ENCODE measurements around a stretch of chr3.

GRCh38 chr3:64560756-64561125 lies 127.1 kb downstream of the ADAMTS9 start:
- PRO-cap = no peak
- RRBS, 2 experiments = no CpG with 5 or more reads among the region's 2 CpGs

DNA sequence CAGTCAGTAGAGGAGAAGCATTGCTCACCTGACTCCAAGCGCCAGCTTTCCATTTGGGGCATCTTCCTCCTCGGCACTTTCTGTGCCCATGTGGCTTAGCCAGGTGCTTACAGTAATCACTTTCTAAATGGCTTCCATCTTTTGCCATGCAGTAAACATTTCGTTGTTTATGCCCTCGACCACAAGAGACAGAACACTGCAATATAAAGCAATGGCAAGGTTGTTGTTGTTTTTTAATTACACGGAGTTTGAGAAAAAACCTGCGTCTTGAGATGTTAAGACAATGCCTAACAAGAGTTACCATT lies 119.5 kb downstream of the ADAMTS9 start:
- PRO-cap = no peak
- RRBS, 2 experiments = no CpG with 5 or more reads among the region's 6 CpGs

- PRO-cap = no peak
- RRBS, 2 experiments = no CpG with 5 or more reads among the region's 1 CpG
Observed at GRCh38 chr3:64669290-64669624, 18.5 kb downstream of the ADAMTS9 start.

DNA sequence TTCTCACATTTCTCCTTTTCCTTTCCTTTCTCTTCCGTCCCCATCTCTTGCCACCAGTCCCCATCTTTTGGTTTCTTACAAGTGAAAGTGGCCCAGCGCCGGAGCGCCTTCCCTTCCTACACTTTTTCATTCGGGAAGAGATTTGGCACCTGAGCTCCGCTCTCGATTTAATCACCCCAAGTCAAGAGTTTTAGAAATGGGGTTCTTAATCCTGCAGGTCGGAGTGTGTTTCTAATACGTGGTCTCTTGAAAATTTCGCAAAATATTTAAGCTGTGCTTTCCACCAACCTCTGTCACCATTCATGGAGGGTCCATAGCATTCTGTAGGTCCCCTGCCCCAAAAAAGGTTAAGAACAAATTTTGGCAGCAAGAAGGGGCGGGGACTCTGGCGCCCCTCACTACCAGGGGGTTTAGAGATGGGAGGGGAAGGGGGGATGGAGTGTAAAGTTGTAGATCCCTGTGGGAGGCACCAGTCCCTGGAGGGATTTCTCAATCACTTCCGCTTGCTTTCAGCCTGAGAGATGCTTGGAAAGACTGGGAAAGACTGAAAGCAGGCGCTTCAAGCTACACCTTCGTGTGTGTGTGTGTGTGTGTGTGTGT lies 834 bp upstream of the ADAMTS9 start:
- PRO-cap = no peak
- RRBS, 2 experiments = no CpG with 5 or more reads among the region's 15 CpGs

GRCh38 chr3:64928648-64929092 lies 240.9 kb upstream of the ADAMTS9 start:
- PRO-cap = no peak
- RRBS, 2 experiments = no CpG with 5 or more reads among the region's 3 CpGs

GRCh38 chr3:64954835-64955324 lies 267.1 kb upstream of the ADAMTS9 start:
- PRO-cap = no peak
- RRBS, 2 experiments = no CpG with 5 or more reads among the region's 4 CpGs

GRCh38 chr3:65030070-65030998 lies 342.5 kb upstream of the ADAMTS9 start:
- PRO-cap = no peak
- RRBS, 2 experiments = no CpG with 5 or more reads among the region's 8 CpGs

- PRO-cap = no peak
- RRBS, 2 experiments = no CpG with 5 or more reads among the region's 3 CpGs
Observed at GRCh38 chr3:65177734-65178338, 490.0 kb upstream of the ADAMTS9 start.

DNA sequence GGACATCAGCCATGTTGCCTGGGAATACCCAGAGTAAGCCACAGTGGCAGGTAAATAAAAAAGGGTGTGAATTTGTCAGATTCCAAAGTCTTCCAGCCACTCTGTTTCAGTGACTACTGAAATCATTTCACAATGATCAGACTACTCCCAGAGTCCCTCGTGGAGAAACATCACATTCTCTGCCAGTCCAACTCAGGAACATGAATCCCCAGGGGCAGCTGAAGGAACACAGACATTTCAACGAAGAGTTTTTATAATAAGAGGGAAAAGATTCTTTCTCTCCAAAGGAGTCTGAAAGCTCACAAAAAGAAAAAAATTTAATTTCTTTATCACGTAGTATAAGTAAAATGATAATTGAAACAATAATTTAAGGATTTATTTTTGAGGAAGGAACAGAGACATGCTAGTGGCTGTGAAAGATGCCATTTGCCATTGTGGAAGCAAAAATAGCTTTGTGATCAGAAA lies 493.9 kb upstream of the ADAMTS9 start:
- PRO-cap = no peak
- RRBS, 2 experiments = no CpG with 5 or more reads among the region's 3 CpGs

DNA sequence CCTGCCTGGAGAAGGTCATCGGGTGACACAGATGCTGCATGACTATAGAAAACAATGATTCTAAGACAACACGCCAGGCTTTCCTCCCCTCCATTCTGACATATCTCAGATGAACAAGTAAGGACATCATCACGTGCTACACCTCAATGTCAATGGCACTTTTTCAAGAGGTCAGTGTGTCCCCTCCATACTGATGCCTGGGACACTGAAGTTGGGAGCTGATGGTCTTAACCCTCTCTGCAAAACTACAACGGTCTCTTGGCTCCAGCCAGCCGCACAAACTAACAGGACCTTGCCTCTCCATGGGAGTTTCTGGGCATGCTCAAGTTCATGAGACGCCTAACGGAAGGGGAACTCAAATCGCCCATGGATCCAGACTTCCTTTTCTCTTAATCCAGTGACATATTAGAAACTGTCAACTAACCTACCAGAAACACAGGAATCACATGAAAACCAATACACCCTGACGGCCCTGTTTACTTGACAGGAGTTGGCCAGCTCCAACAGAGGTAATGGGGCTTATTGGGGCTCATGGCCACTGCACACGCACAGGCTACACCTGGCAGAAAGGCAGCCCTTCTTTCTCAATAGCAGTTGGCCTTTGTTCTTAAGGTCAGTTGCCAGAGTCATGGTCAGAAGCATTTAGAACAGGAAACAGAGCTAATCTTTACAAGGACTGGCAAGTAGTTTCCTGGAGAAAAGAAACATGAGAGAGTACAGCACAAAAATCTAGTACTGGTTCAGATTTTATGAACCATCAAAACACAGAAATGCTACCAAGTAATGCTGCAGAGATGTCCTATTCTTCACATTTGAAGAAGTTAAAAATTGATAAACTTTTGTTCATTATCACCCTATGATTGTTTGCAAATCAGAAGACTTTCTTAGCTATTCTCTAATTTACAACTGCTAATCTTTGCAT lies 181.9 kb downstream of the MAGI1 start:
- PRO-cap = no peak
- RRBS, 2 experiments = no CpG with 5 or more reads among the region's 10 CpGs

- PRO-cap = no peak
- RRBS, 2 experiments = no CpG with 5 or more reads among the region's 3 CpGs
Observed at GRCh38 chr3:65883518-65884165, 155.1 kb downstream of the MAGI1 start.

GRCh38 chr3:65884166-65884629 lies 154.5 kb downstream of the MAGI1 start:
- PRO-cap = no peak
- RRBS, 2 experiments = no CpG with 5 or more reads among the region's 4 CpGs

DNA sequence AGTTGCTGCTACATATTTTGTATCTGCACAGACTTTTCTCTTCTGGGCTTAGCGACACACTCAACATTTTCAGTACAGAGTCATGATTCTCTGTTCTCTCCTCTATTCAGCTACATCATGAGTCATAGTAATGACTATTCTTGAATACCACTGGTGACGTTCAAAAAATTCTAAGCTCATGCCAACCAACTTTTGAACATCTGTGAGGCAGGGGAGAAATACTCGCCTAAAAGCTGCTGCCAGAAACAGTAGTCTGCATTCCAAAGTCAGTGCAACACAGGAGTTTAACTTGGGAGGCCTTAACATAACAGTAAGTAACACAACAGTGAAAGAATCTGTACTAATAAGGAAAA lies 149.4 kb downstream of the MAGI1 start:
- PRO-cap = bidirectional peak, plus-strand start at position 258 of the sequence, minus-strand start at position 76 of the sequence
- RRBS, 2 experiments = no CpG with 5 or more reads among the region's 3 CpGs

GRCh38 chr3:65977528-65978457 lies 60.9 kb downstream of the MAGI1 start:
- PRO-cap = no peak
- RRBS, 2 experiments = no CpG with 5 or more reads among the region's 10 CpGs

DNA sequence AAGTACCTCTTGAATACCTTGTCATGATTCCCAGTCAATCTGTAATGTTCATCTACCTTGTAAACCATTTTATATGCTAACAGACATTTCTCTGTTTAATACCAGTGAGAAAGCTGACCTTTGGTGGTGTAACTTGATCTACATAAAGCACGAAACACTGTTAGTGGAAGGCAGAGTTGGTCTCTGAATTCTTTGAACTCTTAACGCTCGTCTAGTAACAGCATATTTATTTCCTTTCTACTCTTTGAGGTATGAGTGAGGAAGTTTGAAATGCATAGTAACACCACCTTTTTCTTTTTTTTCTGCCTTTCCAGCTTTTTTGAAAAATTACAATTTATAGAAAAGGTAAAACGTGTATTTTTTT lies 59.6 kb downstream of the SLC25A26 start:
- PRO-cap = no peak
- RRBS, 2 experiments = no CpG with 5 or more reads among the region's 4 CpGs

- PRO-cap = no peak
- RRBS, 2 experiments = no CpG with 5 or more reads among the region's 6 CpGs
Observed at GRCh38 chr3:66425056-66425539, 75.7 kb downstream of the LRIG1 start.

DNA sequence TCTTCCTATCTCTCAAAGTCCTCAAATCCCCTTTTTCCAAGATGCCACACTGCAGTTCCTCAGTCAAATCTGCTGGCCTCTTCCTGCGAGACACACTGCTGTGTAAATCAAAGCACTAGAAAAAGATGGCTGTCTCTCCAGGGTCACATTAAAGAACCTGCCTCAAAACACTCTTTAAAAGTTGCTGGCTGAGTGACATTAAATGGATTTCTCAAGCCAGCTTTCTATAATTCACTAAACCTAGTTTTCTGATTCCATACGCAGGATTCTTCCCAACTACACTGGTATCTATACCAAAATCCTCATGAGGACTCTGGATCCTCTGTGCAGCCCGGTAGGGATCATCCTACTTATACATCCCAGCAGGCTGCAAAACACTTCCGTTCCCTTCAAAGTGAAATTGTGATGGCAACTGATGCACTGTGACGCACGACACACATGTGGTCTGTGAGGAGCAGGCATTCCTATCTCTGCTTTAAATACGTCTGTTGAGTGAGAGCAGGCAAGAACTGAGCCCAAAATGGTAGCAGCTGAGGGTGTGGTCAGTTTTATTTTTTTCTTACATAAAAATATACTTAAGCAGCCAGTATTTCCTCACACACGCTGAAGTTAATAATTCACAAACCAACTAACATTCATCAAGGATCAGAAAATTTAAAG lies 24.2 kb downstream of the LRIG1 start:
- PRO-cap = no peak
- RRBS, 2 experiments = no CpG with 5 or more reads among the region's 8 CpGs

DNA sequence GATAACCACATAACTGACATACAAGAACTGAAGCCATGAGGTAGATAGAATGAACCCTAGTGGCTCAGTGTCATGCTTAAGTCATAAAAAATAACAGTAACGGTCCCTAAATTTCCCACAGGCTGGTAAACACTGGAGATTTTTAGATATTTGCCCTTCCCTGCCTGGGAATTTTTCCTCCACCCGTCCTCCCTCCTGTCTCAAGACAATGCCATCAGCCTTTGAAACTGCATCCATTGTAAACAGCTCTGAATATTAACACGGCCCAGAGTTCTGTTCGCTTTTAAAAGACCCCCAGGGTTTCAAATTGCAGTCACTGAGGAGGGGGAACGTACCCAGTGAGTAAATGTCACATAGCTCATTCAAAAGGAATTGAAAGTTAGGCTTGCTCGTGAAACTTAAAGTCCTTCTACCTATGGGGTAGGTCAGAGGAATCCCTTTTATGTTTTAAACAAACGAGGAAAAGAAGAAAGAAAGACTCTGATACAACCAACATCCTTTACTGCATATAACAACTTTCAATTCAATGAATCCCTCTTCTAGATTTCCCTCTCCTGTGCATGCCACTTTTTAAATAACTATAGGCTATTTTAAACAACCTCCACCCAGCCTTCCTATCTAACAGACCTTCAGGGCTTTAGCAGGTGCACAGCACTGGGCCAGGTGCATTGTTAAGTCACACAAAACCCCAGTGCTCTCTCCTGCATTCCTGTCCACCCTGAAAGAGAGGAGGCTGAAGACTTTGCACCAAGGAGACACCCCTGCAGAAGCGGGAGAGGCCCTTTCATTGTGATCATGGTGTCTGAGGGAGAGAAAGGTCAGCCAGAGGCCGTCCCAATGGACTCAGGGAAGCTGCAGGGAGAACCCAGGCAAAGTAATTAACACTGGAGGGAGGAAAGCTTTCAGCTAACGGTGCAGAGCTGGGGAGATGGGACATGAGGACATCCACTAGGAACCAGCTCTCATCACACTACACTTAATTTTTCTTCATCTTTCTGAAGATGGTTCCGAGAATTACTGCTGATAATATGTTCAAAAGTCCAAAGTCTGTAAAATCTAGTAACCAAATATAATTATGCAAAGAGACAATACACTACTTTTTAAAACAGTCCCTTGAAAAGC lies 5.4 kb downstream of the LRIG1 start:
- PRO-cap = no peak
- RRBS, 2 experiments = no CpG with 5 or more reads among the region's 11 CpGs

GRCh38 chr3:67017041-67017775 lies 19.1 kb downstream of the KBTBD8 start:
- PRO-cap = no peak
- RRBS, 2 experiments = no CpG with 5 or more reads among the region's 3 CpGs

DNA sequence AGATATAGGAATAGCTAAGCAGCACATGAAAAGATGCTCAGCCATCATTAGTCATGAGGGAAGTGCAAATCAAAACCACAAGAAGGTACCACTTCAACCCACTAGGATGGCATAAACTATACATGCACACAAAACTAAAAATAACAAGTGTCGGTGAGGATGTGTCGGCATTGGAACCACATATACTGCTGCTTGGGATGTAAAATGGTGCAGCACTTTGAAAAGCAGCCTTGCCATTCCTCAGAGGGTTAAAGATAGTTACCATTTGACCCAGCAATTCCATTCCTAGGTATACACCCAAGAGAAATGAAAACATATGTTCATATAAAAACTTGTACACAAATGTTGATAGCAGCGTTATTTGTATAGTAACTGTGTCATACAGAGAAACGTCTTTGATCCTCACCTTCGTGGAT lies 75.9 kb upstream of the LMOD3 start:
- PRO-cap = no peak
- RRBS, 2 experiments = no CpG with 5 or more reads among the region's 5 CpGs

Measured in astrocyte (in vitro differentiated cells and primary cell).